ENCODE measurements around the gene CYP2A13.

DNA sequence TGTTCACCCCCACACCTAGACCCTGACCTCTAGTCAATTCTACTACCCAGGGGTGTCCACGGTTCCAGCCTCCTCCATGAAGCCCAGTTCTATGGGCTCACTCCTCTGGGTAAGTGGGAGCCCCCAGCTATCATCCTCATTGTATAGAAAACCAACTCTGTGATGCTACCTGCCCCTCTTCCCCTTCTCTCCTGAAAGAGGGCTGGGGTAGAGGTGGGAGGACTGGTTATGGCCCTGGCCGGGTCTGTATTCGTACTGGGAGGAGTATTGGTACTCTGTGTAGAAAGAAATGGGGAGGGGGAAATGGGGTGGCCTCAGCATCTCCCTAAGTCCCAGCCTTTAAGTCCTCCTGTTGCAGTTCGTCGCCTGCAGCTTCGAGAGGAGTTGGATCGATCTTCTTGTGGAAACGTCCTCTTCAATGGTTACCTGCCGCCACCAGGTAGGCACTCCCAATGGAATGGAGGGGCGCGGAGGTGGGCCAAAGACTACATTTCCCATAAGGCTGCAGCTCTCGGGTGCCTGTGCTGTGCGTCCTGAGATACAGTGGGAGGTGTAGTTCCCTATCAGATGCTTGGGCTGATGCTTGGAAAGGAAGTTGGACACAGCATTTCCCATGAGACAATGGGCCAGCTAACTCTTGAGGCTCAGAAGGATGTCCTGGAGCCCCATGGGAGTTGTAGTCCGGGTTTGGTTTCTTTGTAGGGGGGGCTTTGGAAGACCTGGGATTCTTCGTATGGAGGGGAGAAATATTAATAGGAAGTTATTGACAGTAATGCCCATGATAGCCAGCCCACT lies 1.6 kb downstream of the SHKBP1 start:
- PRO-cap, result no peak

- PRO-cap, result no peak
Measured at GRCh38 chr19:40580493-40581078, 3.9 kb downstream of the SHKBP1 start.

GRCh38 chr19:40591194-40592119 lies 9.7 kb upstream of the LTBP4 start:
- PRO-cap, result no peak

- PRO-cap, result unidirectional peak, plus-strand start at chr19:40597197
Measured at GRCh38 chr19:40596734-40597466, 4.3 kb upstream of the LTBP4 start.

GRCh38 chr19:40597855-40598973 lies 3.0 kb upstream of the LTBP4 start:
- PRO-cap, result unidirectional peak, minus-strand start at chr19:40598173

GRCh38 chr19:40605133-40606039 lies 4.2 kb downstream of the LTBP4 start:
- PRO-cap, result bidirectional peak, plus-strand start at chr19:40605444, minus-strand start at chr19:40605346; bidirectional peak, plus-strand start at chr19:40605717, minus-strand start at chr19:40605626

GRCh38 chr19:40612971-40613867 lies 12.1 kb downstream of the LTBP4 start:
- PRO-cap, result unidirectional peak, plus-strand start at chr19:40613402; unidirectional peak, plus-strand start at chr19:40613587

DNA sequence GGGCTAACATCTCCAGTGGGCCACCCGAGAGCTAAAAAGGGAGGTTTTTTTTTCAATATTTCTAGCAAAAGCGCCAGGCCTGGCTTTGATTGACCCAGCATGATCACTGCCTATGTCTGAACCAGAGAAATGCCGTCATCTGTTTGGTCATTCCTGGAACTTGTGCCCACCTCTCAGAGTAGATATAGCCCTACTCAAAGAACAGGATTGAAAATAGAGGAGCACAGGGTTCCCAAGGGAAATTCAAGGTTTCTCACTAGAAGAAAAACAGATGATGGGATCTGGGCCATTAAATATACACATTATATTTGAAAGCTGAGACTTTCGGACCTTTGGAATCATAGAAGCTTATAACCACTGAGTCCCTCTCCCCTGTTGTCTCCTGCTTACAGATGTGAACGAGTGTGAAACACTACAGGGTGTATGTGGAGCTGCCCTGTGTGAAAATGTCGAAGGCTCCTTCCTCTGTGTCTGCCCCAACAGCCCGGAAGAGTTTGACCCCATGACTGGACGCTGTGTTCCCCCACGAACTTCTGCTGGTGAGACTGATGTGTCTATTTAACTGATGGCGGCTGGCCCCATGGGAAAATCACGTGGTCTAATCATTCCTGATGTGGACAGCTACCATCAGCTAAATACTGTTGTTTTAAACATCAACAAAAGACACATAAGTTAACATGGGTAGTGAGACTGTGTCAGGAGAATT lies 17.9 kb downstream of the LTBP4 start:
- PRO-cap, result no peak

- PRO-cap, result no peak
Measured at GRCh38 chr19:40659526-40660017, 30.9 kb downstream of the NUMBL start.

DNA sequence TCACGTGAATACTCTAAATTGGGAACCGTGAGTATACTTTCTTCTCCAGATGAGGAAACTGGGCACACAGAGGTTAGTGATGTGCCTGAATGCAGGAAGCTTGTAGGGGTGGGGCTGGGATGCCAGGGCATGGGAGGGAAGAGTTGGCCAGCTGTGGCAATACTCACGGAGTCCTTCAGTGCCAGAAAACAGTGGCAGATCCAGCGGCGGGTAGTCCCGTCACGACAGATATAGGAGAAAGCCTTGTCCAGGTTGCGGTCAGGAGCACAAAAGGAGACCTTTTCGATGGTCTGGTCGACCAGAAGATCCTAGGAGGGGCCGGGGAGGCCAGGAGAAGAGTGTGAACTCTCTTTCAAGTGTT lies 9.7 kb downstream of the NUMBL start:
- PRO-cap, result no peak

DNA sequence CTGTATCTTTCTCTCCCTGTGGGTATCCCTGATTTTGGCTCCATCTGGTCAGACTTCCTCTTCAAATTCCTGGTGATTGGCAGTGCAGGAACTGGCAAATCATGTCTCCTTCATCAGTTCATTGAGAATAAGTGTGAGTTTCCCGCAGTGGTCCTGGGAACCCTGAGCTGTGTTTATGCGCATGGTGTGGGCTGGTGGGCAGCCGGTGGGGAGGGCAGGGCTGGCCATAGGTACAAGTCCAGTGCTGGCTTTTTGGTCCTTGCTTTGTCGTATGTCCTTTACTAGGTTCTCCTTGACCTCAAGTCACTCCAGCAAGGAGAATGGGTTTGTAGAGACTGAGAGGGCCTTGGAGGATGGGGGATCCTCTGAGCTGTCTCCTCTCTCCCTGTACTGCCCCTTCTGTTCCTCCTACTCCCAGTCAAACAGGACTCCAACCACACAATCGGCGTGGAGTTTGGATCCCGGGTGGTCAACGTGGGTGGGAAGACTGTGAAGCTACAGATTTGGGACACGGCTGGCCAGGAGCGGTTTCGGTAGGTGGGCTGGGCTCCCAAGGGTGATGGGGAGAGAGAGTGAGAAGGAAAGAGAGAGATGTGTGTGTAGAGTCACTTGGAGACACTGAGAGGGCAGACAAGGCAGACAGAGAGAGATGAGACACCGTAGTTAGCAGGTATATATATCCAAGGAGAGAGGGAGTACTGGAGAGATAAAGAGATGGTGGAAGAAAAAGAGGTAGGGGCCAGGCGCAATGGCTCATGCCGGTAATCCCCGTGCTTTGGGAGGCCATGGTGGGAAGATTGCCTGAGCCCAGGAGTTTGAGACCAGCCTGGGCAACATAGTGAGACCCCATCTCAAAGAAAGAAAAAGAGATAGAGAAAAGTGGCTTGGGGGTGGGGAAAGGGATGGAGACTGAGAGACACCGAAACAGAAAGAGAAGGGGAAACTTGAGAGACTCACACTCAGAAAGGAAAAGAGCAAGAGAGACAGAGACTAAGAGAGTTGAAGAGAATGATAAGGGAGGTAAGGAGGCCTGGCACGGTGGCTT lies 2.2 kb downstream of the RAB4B start:
- PRO-cap, result no peak

DNA sequence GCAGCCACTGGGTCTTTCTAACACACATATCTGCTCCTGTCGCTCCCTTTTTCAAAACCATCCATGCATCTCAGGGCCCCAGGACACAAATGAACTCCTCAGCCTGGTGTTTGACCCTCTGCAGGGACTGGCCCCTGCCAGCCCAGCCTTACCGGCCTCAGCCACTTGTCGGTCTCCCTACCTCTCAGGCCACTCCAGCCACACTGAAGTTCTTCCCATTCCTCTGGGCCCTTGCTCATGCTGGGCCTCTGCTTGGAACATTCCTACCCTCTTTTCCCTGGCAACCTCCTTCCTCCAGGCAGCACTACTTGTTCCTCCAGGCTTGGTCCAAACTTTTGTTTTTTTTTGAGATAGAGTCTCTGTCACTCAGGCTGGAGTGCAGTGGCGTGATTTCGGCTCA lies 7.7 kb upstream of the EGLN2 start:
- PRO-cap, result no peak

- PRO-cap, result no peak
Measured at GRCh38 chr19:40803341-40804354, 4.7 kb downstream of the EGLN2 start.

DNA sequence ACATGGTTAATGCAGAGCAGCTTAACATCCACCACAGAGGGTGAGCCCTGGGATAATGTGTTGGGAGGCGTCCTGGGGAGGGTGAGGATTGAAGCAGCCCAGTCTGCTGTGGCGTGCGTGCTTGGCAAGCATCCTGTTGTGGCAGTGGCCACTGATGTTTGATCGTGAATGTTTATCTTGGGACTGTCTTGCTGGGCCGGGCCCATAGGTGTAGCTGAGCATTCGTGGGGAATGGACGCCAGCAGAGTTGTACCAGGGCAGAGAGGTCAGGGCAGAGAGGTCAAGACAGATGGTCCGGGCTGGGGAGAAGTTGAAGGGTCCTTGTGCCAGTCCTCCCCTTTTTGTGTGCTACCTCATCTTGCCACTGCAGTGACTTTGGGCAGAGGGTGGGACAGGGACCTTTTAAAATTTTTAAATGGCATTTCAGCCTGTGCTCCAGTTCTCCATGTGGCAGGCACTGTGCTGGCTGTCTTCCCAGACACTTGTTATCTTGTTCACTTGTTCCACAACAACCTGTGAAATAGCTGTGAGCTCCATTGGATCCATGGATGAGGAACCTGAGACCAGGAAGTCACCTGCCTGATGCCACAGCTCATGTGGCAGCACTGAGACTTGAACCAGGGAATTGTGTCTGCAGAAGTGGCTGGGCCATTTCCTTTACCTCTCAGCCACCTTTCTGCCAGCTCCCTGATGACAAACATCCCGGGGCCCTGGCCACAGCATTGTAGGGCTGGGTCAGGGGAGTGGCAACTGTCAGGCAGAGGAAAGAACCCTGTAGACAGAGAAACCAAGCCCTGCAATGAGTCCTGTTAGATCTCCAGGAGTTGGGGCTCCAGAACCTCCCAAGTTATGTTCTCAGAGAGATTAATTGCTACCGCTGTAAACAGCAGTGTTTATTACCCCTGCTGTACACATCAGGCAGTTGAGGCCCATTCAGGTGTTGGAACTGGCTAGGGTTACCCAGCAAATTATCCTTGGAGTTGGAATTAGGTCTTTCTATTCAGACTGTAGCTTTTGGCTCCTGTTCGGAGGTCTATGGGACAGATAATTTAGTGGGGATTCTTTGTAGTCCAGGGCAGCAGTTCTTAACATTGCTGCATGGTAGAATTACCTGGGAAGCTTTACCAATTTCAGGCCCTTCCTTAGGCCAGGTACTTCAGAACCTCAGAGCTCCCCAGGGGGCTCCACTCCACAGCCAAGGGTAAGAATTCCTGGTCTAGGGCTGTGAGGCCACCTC lies 6.4 kb downstream of the EGLN2 start:
- PRO-cap, result no peak

DNA sequence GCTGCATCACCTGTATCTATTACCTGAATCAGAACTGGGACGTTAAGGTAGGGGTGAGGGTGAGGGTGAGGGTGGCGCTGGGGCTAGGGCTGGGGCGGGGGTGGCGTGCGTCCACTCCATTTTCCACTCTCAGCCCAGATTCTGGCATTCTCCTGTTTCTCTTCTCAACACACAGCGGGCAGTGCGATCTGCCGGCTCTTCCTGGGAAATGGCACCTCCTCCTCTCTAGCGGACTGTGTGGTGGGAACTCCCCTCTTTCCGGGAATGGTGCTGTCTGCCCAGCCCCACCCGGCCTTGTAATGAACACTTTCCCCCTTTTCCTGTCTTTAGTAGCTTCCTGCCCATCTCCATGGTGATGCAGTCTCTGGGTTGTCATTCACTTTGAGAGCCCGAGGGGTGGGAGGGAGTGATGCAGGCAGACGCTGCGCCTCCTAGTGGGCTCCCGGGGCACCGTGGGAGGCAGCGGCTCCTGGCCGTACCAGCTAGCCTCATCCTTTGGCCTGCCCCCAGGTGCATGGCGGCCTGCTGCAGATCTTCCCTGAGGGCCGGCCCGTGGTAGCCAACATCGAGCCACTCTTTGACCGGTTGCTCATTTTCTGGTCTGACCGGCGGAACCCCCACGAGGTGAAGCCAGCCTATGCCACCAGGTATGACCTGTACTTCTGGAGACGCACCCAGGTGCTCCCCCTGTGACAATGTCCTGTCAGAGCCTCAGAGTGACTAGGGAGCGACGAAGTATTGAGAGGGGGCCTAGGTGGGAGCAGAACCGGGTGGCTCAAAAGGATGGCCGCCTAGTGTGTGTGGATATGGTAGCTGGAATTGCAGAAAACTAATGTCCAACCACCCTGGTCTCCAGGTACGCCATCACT lies 7.9 kb downstream of the EGLN2 start:
- PRO-cap, result bidirectional peak, plus-strand start at position 379 of the sequence, minus-strand start at position 203 of the sequence

DNA sequence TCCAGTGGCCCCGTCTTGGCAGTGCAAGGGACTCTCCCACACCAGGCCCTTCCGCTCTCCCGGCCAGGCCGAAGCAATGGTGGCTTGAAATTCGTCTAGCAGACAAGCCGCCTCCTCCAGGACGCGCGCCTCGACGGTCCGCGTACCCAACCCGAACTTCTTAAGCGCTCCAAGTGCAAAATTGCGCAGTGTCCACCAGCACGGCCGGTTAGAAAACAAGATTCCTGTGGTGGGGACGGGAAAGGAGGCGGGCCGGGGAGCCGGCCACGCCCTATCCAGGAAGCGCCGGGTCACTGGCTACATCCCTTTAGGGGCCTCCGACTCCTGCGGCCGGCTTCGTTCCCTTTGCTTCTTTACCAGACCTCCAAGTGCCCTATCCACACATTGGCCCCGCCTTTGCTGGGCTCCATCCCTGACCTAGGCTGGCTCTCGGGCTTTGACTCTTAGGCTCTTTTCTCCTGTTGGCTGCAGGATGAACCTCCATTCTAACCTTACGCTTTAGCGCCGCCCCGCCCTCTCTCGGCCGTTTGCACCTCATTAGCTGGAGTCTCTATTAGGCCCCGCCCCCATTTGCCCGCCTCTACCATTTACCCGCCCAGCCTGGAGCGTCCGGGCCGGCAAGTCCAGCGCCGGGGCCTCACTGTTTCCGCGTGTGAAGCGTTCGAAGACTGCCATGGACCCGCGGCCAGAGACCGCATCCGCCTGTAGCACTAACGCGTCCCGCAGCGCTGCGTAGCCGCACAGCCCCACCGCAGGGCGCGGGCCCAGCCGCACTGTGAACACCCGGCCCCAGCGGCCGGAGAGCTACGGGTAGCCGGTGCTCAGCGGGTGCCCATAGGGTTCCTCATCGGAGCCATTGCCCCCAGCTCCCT lies 11.8 kb downstream of the EGLN2 start:
- PRO-cap, result bidirectional peak, plus-strand start at position 324 of the sequence, minus-strand start at position 162 of the sequence; bidirectional peak, plus-strand start at position 608 of the sequence, minus-strand start at position 445 of the sequence

DNA sequence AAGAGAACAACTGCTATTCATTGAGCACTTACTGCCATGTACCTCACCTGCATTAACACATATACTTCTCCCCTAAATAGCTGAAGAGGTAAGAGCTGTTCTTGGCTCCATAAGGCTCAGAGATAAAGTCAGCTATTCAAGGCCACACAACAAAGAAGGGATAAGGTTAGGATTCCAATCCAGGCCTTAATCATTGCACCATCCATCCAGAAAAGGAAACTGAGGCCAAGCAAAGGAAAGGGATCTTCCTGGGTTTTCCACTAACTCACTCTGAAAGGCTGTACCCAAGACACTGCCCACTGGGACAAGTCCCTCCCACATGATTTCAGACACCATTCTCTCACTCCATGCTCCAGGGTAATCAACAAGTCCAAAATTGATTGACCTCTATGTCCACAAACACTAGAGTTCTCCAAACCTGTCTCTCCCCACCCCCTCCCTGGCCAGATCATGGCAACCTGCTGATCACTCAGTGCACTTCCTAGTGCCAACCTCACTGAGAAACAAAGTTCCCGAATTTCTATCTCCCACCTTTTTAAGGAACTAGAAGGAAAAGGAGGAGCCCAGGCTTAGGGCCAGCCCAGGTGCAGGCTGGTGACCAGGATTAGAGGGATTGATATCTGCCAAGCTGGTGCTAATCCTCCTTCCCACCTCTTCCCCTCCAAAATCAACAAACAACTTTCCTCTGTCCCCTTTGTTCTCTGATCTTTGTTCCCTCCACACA lies 2.5 kb upstream of the CYP2A13 start:
- PRO-cap, result no peak

DNA sequence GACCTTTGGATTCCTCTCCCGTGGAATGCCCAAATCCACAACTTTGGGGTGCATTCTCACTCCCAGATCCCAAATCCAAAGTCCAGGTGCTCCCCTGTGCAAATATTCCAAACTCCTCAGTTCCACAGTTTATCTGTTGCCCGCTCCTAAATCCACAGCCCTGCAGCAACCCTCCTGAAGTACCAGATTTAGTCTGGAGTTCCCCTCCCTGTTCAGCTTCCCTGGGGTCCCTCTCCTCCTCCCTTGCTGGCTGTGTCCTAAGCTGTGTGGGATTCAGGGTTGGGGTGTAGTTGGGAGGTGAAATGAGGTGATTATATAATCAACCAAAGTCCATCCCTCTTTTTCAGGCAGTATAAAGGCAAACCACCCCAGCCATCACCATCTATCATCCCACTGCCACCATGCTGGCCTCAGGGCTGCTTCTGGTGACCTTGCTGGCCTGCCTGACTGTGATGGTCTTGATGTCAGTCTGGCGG lies at the start of gene CYP2A13:
Gene CYP2A13 (plus strand): TSS at position 381 of the 476 bp plus-strand sequence.
- PRO-cap, result no peak

DNA sequence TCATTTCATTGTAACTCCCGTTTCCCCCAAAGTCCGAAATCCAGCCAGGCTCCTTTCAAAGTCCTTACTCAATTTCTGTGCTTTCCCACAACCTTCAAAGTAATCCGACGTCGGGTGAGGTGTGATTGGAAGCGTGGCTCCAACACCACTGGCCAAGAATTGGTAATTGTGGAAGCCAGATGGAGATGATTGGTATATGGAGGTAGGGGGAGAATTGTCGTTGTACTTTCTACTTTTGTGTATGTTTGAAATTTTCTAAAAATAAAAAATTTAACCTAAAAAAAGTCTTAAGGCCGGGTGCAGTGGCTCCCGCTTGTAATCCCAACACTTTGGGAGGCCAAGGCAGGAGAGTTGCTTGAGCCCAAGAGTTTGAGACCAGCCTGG lies 834 bp downstream of the CCDC97 start:
- PRO-cap, result no peak

DNA sequence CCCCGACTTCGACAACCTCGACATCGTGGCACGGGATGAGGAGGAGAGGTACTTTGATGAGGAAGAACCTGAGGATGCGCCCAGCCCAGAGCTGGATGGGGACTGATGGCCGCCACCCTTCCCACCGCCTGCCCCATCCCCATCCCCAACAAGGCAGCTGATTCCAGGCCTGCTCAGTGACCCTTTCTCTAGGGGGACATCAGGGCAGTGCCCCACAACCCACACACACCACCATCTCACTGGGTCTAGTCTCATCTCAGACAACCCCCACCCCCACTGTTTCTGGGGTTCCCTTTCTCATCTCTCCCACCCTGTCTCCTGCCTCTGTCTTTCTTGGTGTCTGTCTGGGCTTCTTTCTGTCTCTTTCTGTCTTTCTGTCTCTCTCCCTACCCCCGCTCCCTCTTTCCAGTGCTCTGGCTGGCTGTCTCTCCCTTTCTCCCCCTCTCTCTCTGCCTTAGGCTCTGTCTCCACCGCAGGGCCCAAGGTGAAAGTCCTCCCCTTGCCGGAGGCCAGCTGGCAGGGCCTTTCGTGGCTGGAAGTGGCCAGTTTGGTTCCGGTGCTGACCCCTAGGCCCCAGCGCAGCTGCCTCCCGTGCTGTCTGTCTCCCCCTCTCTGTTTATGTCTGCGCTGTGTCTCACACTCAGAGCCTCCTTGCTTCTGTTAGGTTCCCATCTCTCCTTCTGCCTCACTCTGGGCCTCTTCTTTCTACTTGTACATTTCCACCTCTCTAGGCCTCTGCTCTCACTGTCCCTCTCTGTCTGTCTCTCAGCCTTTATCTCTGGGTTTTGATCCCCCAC lies 12.8 kb downstream of the CCDC97 start:
- PRO-cap, result no peak

Data from trachea (tissue), 1 donor.